Measurements from ENCODE around the gene SERPINB6.

DNA sequence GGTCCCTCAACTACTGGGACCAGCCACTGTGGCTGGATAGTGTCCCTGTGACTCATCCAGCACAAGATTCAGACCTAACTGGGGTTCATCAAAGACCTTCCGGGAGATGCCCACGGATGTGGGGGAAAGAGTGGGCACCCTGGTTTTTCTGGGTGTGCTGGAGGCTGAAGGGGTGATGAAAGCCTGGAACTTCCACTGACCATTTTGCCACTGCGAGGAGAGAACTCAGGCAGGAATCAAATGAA lies 143.9 kb upstream of the GMDS start:
- PRO-cap: no peak
- RAMPAGE, long total RNA, 3 experiments: no peak in any of the 3 experiments

GRCh38 chr6:2442107-2442417 lies 196.7 kb upstream of the GMDS start:
- PRO-cap: no peak
- RAMPAGE, long total RNA, 3 experiments: no peak in any of the 3 experiments

GRCh38 chr6:2632194-2632773 lies 118.4 kb downstream of the MYLK4 start:
- PRO-cap: unidirectional peak, plus-strand start at chr6:2632624
- RAMPAGE, long total RNA, 3 experiments: no peak in any of the 3 experiments

DNA sequence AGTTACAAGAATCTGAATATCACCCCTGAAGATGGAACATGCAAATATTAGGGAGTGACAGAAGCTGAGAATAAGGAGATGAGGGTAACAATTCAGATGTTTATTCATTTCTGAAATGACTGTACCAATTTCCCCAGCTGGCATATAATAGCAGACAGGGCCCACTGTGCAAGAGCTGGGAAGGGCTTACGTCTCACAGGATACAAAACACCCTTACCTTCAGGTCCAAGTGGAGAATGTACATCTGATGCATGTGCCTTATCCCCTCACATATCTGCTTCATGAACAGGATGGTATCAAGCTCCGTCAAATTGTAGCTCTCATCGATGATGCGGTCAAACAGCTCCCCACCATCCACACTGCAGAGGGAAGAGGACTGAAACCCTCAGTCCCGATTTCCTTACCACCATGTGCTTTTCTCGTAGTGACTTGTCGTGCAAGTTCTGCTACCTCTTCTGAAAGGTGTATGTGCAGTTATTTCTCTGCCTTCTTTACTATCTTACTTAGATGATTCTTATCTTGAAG lies 67.9 kb downstream of the MYLK4 start:
- PRO-cap: no peak
- RAMPAGE, long total RNA, 3 experiments: no peak in any of the 3 experiments

DNA sequence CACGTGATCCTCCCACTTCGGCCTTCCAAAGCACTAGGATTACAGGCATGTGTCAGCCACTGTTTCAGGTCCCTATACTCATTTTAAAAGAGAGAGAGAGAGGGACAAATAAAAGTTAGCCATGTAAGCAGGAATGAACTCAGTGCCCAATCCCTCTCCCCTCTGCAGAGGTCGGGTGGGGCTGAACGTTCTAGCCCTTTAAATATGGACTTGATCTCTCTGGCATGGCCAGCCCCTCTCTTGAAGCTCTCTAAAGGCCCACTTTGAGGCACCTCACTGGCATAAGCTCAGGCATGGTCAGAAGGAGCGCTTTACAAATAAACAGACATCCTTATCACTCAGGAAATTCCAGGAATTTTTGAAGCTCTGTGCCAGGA lies 9.0 kb upstream of the SERPINB1 start:
- PRO-cap: no peak
- RAMPAGE, long total RNA, 3 experiments: no peak in any of the 3 experiments

GRCh38 chr6:2854241-2854771 lies 12.6 kb upstream of the SERPINB1 start:
- PRO-cap: no peak
- RAMPAGE, long total RNA, 3 experiments: no peak in any of the 3 experiments

DNA sequence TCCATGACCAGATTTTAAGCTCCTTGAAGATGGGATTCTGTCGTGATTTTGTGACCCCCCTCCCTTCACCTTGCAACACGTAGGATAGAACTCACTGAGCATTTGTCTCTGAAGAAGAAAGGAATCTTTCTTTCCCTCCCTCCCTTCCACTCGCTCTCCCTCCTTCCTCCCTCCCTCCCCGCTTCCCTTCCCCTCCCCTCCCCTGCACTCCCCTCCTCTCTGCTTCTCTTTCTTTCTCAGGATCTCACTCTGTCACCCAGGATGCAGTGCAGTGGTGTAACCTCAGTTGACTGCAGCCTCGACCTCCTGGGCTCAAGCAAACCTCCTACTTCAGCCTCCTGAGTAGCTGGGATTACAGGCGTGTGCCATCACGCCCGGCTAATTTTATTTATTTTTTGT lies 23.5 kb upstream of the SERPINB1 start:
- PRO-cap: no peak
- RAMPAGE, long total RNA, 3 experiments: no peak in any of the 3 experiments

DNA sequence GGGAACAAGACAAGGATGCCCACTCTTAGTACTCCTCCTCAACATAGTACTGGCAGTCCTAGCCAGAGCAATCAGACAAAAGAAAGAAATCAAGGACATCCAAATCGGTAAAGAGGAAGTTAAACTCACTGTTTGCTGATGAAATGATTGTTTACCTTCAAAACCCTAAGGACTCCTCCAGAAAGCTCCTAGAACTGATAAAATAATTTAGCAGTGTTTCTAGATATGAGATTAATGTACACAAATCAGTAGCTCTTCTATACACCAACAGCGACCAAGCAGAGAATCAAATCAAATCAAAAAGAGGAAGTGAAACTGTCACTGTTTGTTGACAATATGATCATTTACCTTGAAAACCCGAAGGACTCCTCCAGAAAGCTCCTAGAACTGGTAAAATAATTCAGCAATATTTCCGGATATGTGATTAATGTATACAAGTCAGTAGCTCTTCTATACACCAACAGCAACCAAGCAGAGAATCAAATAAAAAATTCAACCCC lies 21.7 kb downstream of the SERPINB9 start:
- PRO-cap: no peak
- RAMPAGE, long total RNA, 3 experiments: no peak in any of the 3 experiments

- PRO-cap: no peak
- RAMPAGE, long total RNA, 3 experiments: no peak in any of the 3 experiments
Observed at GRCh38 chr6:2962591-2963026, 8.8 kb downstream of the SERPINB6 start.

GRCh38 chr6:2971429-2972029 lies at the start of gene SERPINB6:
TSS of gene SERPINB6 (minus strand) at chr6:2971567.
- PRO-cap: bidirectional peak, plus-strand start at chr6:2971660, minus-strand start at chr6:2971567
- RAMPAGE, long total RNA, 3 experiments: start-site peak on the minus strand in 3 of 3 experiments, at chr6:2971563-2971811 at its widest, 23 to 244 reads per replicate

DNA sequence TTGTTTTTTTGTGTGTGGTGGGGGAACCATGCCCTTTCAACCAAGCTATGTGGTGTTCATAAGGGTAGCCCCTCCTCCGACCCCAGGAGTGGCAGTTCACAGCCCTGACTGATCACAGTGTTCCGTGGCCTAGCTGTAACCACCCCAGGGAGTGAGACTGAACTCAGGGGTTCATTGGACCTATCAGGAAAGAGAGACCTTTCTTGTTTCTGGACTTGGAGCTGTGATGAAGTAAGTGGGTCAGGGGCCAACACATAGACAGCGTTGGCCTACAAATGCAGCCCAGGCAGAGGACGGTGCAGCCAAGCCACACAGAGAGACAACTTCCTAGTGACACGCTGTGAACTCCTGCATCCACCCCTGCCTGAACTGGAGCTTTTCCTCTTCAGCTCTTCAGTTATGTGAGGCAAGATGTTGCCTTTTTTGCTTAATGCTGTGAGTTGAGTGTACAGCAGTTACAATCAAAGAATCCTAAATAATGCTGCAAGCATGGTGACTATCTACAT lies 26.1 kb downstream of the NQO2 start:
- PRO-cap: no peak
- RAMPAGE, long total RNA, 3 experiments: no peak in any of the 3 experiments

DNA sequence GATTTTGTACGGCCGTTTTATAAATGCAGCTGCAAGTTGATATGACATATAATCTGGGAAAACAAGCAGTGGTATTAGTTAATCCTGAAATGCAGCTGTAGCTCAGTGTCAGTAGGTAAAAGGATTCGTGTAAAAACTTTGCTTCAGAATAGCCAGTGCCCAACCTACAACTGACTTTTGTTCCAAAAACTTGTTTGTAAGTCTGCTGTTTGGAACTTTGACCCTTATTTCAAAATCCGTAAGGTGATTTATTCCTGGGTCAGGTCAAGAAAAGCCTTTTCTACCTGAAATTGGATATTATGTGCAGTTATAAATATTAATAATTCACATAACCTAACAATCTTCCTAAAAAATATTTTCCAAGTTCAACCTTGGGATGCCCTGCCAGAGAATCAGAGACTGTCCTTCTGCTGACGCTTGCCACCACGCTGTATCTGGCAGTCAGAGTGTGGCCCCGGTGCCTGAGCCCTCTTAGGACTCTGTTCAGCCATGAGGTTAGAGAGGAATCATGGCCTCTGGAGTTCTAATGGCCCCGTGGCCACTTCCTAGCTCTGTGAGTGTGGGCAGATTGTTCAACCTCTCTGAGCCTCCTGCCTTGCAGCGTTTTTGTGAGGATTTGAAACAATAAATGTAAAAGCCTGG lies 2.1 kb downstream of the BPHL start:
- PRO-cap: no peak
- RAMPAGE, long total RNA, 3 experiments: no peak in any of the 3 experiments

GRCh38 chr6:3165965-3166890 lies 8.9 kb upstream of the TUBB2A start:
- PRO-cap: no peak
- RAMPAGE, long total RNA, 3 experiments: no peak in any of the 3 experiments

GRCh38 chr6:3229556-3230226 lies 2.2 kb upstream of the TUBB2B start:
- PRO-cap: no peak
- RAMPAGE, long total RNA, 3 experiments: no peak in any of the 3 experiments

DNA sequence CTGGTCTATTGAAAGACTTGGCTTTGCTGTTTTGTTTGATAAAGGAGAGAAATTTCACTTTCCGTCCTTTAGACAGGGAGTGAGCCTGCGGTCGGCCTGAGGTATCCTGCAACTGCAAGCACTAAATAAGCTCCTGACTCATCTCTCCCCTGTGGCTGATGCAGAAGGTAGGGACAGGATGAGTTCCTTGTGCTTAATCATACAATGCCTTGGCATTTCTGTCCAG lies 23.3 kb downstream of the PSMG4 start:
- PRO-cap: no peak
- RAMPAGE, long total RNA, 3 experiments: no peak in any of the 3 experiments

- PRO-cap: no peak
- RAMPAGE, long total RNA, 3 experiments: no peak in any of the 3 experiments
Observed at GRCh38 chr6:3355294-3355462, 96.4 kb downstream of the PSMG4 start.

DNA sequence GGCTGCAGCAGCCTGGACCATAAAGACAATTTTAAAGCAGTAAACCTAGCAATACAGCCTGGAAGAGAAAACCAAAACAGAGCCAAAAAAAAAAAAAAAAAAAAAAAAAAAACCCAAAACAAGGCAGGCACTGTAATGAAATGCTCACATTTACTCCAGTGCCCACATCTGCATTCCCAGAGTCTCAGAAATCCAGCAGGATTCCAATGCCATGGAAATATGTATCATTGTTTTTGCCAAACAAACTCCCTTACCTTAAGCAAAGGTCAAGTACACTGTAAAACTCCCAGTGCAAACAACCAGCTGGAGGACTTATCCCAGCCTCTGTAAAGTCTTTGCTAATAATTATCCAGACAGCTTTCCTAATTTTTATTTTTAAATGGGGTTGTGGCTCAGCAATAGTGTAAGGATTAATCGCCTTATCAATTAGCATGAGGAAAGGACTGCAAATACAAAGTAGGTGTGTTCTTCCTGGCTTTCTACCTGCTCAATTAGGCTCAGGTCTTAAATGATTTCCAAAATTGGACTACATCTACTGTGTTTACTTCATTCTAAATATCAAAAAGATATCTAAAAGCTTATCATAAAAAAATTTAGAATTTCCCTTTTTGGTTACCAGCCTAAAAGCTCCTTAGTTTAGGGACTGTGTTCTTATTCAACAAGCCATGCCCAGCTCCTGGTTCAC lies 98.4 kb downstream of the PSMG4 start:
- PRO-cap: no peak
- RAMPAGE, long total RNA, 3 experiments: no peak in any of the 3 experiments

- PRO-cap: no peak
- RAMPAGE, long total RNA, 3 experiments: no peak in any of the 3 experiments
Observed at GRCh38 chr6:3363230-3364253, 93.3 kb downstream of the SLC22A23 start.

GRCh38 chr6:3422058-3422480 lies 34.8 kb downstream of the SLC22A23 start:
- PRO-cap: no peak
- RAMPAGE, long total RNA, 3 experiments: no peak in any of the 3 experiments

GRCh38 chr6:3731935-3732517 lies 19.5 kb downstream of the PXDC1 start:
- PRO-cap: no peak
- RAMPAGE, long total RNA, 3 experiments: no peak in any of the 3 experiments

Measured in tibial nerve (tissue), 3 donors.